Skin of body (tissue), 2 donors: Measurements from ENCODE around the gene JDP2.

DNA sequence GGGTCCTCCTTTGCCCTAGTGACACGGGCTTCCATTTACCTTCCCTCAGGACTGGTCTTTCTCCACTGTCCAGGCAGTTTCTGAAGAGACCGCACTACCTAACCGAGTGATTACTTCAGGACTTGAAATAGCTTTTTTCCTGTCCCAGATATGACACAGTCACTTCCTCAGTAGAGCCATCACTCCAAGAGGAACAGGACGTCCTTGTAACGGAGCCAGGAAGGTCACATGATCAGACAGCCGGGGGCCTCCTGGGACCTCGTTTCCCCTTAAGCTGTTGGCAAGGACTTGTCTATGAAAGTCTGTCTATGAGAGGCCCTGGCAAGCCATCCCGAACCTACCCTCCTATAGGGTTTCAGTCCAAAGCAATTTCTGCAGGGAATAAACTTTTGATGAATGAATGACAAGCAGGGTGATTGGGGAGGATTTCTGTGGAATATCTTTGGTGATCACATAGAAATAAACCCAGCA, 62.4 kb downstream of the FOS start:
- RAMPAGE, long total RNA: no peak

- RAMPAGE, long total RNA: no peak
Measured at GRCh38 chr14:75427564-75428168, at the start of gene JDP2. JDP2 (plus strand) TSS chr14:75428022.

DNA sequence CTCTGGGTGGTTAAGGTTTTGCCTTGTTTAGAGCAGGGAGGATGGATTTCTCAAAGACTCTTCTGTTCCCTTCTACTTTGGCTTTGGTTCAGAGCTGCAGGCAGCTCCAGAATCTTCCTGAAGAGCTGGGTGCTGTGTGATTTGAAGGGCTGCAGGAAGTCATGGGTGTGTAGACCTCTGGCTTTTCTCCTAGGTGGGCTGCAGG, 1.8 kb downstream of the JDP2 start:
- RAMPAGE, long total RNA: no peak

DNA sequence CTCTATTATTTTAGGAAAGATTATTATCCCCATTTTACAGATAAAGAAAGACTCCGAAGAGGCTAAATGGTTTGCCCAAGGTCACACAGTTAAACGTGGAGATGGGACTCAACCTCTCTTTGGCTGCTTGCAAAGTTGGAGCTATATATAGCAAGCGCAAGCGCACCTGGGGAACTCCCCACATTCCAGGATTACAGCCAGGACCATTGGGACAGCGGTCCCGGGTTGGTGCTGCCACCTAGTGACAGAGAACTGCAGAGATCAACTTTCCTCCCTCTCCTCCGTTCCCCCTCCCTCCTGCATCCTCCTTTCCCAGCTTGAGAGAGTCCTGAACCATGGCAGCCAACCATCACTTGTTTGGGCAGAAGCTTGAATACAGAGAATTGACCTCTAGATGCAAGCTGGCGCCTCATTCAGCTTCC, 17.5 kb upstream of the FLVCR2 start:
- RAMPAGE, long total RNA: no peak

DNA sequence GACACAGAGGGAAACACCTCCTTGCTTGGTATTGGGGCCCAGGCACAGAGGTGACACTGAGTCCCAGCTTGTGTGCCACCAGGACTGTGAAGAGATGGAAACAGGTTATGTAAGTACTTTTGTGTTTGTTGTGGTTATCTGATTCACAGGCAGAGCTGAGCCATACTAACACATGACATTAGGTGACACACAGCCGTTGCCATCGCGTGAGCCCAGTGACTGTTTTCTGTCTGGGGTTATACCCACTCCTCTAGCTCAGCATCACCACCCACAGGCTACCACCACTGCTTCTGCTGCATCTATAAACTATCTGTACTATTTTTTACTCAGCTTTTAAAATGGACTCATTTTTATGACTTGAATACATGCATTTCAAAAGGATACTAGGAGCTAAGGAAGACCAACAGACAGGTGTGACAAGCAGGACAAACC, 12.0 kb upstream of the FLVCR2 start:
- RAMPAGE, long total RNA: no peak

DNA sequence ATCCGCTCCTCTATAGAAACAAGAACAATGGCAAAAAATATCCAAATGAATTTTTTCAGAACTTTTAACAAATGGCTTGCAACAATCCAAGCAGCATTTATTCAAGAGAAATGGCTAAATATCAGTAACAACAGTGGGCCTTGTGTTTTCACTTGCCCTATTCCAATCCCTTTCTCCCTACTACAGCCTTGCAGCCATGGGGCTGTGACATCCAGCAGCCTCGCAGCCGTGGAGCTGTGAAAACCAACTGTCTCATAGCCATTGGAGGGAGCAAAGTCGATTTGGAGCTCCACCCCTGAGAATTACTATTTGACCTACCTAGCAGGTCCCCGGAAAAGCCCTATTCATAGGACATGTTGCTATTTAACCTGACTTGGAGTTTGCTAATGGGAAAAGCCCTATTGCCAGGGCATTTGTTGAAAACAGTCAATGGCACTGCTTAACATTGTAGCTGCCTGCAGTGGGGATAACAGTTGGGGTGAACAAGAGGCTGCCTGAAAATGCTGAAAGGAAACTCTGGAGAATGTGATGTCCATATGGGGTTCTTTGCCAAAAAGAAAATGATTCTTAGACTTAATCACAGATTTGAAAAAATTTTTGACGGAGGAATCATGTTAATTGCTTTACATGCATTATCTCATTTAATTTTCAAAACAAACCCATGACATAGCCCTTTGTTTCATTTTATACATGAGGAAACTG, 33.2 kb downstream of the ERG28 start:
- RAMPAGE, long total RNA: no peak

- RAMPAGE, long total RNA: no peak
Measured at GRCh38 chr14:75645994-75646665, 14.5 kb downstream of the ERG28 start.

GRCh38 chr14:75646750-75647234, 13.9 kb downstream of the ERG28 start:
- RAMPAGE, long total RNA: no peak

DNA sequence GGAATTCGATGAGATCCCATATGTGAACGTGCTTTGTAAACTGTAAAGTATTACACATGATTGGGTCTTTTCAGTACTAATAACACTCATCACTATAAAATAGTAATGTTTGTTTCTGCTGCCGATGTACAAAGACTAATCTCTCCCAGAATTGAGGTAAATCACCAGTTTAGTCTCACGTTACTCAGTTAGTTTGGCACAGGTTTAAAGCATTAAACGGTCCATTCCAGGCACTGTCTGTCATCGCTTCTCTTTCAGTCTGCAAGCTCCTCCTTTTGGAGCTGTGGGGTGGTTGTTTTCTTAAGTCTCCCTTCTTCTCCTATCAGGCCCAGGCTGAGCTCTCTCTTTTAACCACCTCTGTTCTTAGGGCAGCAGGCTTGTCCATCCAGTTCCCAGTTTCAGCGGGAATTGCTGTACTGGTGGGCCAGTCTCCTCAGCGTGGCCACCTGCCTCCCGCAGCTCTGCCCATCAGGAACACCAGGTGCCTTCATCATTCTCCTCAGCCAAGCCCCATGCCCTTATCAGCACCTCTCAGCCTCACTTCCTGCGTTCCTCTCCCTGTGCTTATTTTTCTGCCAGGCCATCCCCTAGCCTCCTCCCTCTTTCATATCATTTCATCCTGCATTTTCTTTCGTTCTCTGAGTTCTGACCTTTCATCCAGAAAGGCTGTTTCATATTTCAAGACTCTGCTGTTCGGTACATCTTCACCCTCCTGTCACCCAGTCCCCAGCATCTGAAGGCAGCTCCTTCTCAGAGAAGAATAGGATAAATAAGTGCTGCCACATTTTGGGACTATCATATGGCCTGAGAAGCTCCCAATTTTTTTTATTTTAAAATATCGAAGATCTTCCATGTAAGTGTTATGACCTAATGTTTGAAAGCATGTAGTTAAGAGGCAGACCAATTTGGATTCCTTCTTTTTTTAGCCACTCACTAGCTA, 148.9 kb downstream of the TGFB3 start:
- RAMPAGE, long total RNA: no peak

DNA sequence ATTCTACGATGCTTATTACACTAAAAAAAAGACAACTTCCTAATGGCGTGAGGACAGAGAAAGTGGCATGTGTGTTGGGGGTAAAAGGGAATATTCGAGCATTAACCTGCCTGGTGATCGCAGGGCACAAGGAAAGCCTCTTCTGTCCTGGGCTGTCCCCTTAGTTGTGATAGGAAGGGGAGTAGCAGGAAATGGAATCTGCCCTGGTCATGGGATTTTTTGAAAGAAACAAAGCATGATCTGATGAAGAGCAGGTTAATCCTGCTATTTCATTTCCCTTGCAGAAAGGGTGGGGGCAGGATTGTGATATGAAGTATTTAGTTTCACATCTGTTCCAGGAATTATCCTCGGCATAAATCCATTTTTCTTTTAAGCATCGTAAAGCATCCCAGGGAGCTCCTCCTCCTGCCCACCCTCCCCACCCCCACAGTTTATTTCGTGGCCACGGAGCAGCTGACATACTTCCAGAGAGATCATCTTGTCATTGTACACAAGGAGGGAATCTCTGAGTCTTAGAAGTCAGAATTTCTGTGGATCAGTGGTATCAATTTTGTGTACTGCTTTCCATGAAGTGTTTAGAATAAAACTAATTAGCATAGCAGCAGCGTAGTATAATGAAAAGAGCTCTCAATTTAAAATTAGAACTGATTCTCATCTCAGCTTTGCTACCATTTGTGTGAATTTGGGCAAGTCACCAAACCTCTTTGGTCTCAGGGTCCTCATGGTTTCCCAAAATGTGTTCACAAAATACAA, 53.0 kb downstream of the TGFB3 start:
- RAMPAGE, long total RNA: no peak

GRCh38 chr14:75994943-75996202, 9.8 kb downstream of the IFT43 start:
- RAMPAGE, long total RNA: no peak

GRCh38 chr14:76101863-76102121, 49.9 kb upstream of the GPATCH2L start:
- RAMPAGE, long total RNA: no peak

- RAMPAGE, long total RNA: no peak
Measured at GRCh38 chr14:76163527-76163914, 11.8 kb downstream of the GPATCH2L start.

GRCh38 chr14:76476430-76476629, 100.4 kb downstream of the ESRRB start:
- RAMPAGE, long total RNA: no peak

GRCh38 chr14:76768247-76768751, 7.0 kb downstream of the VASH1 start:
- RAMPAGE, long total RNA: no peak

DNA sequence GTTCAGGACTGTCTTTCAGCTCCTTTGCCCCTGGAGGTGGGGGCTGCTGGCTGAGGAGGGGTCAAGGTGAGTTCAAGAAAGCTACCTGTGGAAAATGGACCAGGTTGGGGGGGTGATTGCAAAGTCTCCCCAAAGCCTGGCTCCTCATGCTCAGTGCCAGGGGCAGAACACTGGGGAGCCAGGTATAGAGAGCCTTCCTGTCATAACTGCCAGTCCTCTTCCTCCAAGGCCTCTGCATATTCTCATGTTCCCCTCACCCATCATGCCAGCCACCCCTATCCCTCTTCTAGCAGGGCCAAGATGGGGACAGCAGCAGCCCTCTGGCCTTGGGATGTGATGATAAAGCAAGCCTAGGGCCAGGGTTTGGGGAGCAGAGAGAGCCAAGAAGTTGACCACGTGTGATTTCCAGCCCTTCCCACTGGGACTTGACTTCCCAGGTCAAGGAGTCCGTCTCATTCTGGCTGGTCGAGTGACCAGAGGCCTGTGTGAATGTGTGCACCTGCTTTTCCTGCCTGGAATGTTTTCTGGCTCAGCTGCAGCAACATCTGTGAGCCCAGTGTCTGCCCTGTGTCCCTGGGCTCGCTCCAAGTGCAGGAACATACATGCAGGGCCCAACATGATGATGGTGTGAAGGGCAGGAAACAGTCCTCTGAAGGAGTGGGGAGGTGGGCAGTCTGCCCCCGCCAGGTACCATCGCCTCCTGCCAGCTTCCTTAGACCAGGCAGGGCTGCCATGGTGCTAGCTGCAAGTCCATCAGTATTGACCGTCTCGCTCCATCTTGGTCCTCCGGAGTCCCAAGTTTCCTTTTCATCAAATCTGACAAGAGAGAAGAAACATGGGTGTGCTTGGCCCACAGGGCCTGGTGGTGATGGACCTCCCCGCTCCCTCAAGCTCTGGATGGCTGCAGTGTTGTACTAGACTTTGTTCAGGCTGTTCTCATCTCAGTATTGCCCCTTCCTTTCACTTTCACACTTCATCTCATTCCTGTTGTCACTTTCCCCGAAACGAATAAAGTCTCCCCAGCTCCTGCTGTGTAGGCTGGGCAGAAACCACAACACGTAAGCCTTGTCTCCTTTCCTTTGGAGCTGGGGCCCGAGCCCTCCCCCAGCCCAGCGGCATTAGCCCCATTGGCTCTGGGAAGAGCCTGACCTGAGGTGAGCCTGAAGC, 21.1 kb downstream of the VASH1 start:
- RAMPAGE, long total RNA: no peak

- RAMPAGE, long total RNA: no peak
Measured at GRCh38 chr14:76884898-76885615, 58.8 kb downstream of the LRRC74A start.

GRCh38 chr14:76923823-76924399, 97.7 kb downstream of the LRRC74A start:
- RAMPAGE, long total RNA: no peak

DNA sequence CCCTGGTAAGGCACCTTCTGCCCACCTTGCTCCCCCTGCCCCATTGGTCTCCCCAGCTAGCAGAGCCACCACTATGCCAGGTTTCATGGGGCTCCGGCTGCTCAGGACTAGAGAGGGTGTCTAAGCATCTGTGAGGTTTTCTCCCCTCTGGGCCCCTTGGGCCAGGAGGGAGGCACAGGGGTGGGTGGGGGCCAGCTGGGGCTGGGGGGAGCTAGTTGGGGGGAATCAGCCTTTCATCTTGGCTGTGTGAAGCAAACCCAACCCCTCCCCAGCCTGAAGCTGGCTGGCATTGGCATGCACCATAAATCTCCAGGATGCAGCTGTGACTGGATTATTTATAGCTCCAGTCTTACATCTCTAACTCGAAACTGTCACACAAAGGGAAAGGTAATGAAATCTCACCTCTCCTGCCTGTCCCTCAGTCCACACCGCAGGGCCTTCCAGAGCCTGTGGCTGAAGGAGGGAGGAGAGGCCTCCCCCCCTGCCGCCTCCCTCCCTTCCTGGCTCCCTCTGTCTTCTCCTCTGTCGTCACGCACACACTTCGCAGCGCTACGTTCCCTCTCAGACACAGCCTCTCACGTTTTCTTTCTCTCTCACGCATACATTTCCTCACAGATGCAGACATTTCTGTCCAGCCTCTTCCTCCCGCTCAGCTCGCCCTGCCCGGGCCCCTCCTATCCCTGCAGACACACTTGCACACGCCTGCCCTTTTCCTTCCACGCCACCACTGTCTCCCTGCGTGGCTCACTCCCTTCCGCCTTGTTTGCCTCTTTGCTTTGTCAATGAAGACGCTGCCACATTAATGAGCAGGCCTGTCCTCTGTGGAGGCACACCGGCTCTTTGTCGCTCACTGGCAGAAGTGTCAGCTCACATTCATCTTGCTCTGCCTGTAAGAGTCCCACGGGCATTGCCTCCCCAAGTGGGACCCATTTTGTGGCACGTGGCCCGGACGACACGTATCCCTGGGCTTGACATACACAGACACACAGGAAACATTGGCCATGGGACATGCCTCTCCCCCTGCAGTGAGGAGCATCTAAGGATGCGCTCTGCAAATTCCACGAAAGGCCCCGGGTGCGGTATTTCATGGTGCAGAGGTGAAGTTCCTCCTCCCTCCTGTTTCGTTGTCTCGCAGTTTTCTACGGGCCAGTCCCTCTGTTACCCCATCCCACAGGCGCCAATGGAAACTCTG, 28.0 kb downstream of the IRF2BPL start:
- RAMPAGE, long total RNA: no peak

GRCh38 chr14:77321470-77321570, 484 bp downstream of the GSTZ1 start:
- RAMPAGE, long total RNA: no peak